SK-MEL-5 (cell line): ENCODE measurements around a stretch of chr5.

GRCh38 chr5:34695560-34695902 lies 39.4 kb downstream of the RAI14 start:
RAMPAGE:
- cytosol, long total RNA = no peak
- long total RNA = no peak
- nucleus, long total RNA = no peak

RAMPAGE:
- cytosol, long total RNA = no peak
- long total RNA = no peak
- nucleus, long total RNA = no peak
Observed at GRCh38 chr5:34699468-34699742, 43.3 kb downstream of the RAI14 start.

DNA sequence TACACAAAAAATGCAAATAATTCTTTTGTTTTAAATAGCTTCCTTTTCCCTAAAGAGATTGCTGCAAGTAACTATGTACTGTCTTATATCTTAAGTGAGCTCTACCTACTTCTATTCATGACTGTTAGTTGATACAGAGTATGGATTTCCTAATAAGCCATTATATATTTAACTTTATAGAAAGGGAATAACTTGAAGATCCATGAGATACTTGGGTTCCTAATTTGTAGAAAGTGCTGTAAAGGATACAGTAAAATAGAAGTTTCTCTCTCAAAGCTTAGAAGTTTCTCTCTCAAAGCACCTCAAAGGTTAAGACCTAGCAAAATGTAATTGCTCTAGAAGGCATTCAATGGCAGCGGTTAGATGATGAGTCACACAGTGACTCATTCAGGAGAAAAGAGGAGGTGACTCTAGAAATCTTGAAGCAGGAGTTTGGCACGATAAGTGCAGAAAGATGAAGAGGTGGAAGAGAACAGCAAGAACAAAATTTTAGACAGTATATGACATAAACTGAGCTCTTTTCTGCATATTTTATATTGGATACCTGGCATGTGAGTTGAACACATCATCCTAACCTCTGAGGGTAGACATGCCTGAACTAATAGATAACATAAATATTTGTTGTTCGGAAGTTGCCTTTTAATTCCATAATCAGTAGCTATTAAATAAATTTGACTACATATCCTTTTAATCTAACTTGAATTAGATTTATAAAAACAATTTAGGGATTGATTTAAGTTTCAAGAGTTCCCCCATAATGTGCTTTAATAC lies 5.4 kb upstream of the DNAJC21 start:
RAMPAGE:
- cytosol, long total RNA = no peak
- long total RNA = no peak
- nucleus, long total RNA = no peak

DNA sequence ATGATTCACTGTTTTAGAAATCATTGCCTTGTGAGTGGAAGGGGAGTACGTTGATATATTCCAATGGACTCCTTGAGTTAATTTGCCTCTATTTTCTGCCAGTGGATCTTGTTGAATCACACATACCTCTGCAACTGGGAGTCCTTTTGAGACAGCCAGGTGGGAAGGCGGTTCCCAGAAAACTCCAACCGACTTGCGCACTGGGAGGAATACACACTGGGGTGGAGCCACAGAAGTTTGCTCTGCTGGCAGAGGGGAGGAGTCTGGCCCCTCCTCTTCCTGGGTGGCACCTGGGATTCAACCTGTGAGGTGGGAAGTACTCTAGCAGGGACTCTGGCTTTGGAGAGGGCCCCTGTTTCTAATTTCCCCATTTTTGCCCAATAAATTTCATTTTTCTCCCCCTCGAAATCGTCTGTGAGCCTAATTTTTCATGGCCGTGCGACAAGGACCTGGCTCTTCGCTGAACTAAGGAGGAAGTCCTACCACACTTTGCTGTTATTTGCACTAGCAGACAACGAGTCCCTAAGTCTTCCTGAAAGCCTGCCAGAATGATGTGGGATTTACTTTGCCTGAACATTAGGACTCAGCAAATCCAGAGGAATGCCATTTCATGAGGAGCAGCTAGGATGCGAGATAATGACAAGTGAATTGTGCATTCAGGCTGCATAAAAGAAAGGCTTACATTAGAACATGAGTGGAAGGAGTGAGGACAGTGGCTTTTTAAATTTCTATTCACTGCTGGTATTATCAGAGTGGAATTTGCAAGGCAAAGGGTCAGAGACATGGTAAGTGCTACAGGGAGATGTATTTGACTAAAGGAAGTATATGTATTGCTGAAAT lies 67.2 kb downstream of the PRLR start:
RAMPAGE:
- cytosol, long total RNA = no peak
- long total RNA = no peak
- nucleus, long total RNA = no peak

RAMPAGE:
- cytosol, long total RNA = no peak
- long total RNA = no peak
- nucleus, long total RNA = start-site peak on the minus strand at chr5:35404916-35404922, 98 and 30 reads in 2 replicates
Observed at GRCh38 chr5:35404849-35405419, 174.6 kb upstream of the PRLR start.

GRCh38 chr5:35642926-35643586 lies 25.4 kb downstream of the SPEF2 start:
RAMPAGE:
- cytosol, long total RNA = no peak
- long total RNA = no peak
- nucleus, long total RNA = no peak

DNA sequence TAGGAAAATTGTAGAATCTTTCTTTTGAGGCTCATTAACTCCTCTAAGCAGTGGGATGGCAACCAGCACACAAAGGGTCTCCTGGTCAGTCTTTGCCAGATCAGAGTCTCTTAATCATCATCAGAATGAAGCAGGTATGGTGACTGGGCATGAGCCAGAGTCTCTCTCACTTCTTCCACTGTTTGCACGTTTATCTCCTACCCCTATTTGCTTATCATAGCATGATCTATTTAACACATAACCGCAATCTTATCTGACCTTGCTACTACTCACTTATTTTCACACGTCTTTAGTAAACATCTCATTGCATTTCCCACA lies 39.9 kb upstream of the IL7R start:
RAMPAGE:
- cytosol, long total RNA = no peak
- long total RNA = no peak
- nucleus, long total RNA = no peak

RAMPAGE:
- cytosol, long total RNA = no peak
- long total RNA = no peak
- nucleus, long total RNA = no peak
Observed at GRCh38 chr5:35853349-35853970, 3.2 kb upstream of the IL7R start.

RAMPAGE:
- cytosol, long total RNA = no peak
- long total RNA = no peak
- nucleus, long total RNA = no peak
Observed at GRCh38 chr5:35860073-35860517, 3.4 kb downstream of the IL7R start.

DNA sequence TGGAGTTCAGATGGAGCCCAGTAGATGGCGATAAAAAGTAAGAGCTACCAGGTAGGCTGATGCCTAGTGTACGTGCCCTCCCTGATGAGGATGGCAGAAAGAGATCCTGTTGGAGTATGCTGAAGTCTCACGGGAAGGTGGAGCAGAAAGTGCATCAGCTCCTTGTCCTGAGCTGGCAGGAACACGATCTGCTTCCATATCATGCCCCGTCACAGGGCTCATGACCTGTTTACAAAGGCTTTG lies 12.6 kb upstream of the UGT3A2 start:
RAMPAGE:
- cytosol, long total RNA = no peak
- long total RNA = no peak
- nucleus, long total RNA = no peak

DNA sequence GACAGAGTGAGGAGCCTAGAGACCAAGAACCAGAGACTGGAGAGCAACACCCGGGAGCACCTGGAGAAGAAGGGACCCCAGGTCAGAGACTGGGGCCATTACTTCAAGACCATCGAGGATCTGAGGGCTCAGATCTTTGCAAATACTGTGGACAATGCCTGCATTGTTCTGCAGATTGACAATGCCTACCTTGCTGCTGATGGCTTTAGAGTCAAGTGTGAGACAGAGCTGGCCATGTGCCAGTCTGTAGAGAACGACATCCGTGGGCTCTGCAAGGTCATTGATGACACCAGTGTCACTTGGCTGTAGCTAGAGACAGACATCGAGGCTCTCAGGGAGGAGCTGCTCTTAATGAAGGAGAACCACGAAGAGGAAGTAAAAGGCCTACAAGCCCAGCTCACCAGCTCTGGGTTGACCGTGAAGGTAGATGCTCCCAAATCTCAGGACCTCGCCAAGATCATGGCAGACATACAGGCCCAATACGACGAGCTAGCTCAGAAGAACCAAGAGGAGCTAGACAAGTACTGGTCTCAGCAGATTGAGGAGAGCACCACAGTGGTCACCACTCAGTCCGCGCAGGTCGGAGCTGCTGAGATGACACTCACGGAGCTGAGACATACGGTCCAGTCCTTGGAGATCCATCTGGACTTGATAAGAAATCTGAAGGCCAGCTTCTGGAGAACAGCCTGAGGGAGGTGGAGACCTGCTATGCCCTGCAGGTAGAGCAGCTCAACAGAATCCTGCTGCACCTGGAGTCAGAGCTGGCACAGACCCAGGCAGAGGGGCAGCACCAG lies 9.1 kb downstream of the NIPBL start:
RAMPAGE:
- cytosol, long total RNA = no peak
- long total RNA = no peak
- nucleus, long total RNA = no peak

GRCh38 chr5:36965981-36966873 lies 89.7 kb downstream of the NIPBL start:
RAMPAGE:
- cytosol, long total RNA = no peak
- long total RNA = no peak
- nucleus, long total RNA = no peak

DNA sequence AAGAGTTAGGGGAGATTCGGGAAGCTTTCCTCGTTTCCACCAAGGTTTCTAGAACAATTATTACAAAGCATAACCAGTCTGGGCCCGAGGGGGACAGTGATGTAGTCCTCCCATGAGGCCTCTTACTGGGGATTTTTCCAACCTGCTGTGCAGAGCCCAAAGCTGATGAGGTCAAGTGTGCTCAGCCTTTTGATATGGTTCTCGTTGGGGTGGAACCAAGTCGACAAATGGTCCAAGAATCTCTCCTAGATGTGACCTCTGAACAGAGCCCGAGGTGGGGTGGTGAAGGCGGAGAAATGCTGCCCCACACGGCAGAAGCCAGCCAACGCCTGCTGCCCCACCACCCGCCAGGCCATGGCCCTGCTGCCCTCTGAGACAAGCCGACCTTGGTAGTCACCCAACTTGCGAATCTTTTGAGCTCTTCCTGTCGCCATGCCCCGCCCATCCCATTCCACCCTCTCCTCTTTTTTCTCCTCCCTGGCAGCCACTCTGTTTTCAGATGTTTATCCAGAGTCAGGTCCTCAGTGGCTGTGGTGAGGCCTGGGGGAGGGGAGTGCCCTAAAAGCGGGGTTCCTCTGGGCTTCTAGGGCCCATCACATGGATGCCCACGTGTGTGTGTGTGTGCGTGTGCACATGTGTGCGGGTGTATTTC lies 91.5 kb upstream of the EGFLAM start:
RAMPAGE:
- cytosol, long total RNA = no peak
- long total RNA = no peak
- nucleus, long total RNA = no peak

RAMPAGE:
- cytosol, long total RNA = no peak
- long total RNA = no peak
- nucleus, long total RNA = no peak
Observed at GRCh38 chr5:38540139-38540907, 16.1 kb downstream of the LIFR start.

DNA sequence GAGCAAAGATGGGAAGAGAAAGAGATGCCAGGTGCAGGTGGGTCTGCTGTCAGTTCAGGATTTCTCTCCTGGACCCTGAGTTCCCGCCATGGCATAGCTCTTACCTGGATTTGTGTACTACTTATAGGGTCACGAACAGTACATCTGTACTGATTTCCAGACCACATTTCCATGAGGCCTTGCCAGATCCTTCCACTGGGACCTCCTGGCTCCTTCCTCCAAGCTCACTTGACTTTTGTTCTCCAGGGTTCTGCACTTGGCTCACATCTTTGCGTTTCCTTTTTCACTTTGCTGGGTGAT lies 44.9 kb upstream of the LIFR start:
RAMPAGE:
- cytosol, long total RNA = no peak
- long total RNA = no peak
- nucleus, long total RNA = no peak

GRCh38 chr5:38622579-38622950 lies 66.1 kb upstream of the LIFR start:
RAMPAGE:
- cytosol, long total RNA = no peak
- long total RNA = no peak
- nucleus, long total RNA = no peak

DNA sequence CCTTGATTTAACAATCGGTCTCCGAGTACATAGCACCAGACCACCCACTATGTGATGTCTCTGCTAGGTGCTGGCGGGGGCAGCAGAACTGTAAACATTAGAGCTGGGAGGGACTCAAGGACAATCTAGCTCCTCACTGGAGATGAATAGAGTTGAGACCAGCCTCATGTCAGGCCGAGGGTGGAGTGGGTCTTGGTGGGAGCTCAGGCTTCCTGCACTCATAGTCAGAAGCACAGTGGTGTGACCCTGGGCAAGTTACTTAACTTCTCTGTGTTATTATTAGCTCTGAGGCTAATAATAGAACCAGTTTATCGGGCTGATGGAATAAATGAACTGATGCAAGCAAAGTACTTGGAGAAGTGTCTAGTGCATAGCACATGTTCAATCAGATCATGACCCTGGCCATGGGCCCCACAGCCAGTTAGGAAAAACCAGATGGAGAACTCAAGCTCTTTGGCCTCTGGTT lies 45.4 kb upstream of the OSMR start:
RAMPAGE:
- cytosol, long total RNA = no peak
- long total RNA = no peak
- nucleus, long total RNA = no peak

DNA sequence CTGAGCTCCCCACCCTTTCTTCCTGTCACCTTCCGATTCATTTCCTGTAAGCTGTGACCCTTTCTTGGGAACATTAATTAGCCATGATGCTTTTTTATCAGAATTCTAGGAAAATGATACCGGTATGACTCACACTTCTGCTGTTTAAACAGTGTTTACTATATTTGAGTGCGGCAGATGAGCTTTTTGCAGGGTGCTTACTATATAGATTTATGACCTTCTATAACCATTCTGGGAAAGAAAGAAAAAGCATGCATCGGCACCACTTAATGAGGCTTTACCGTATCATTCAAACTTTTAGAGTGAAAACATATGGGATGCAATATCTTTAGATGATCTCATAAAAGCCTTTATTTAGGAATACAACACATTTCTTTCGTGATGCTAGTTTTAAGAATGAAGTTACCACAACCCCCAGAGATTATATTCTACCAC lies 38.1 kb upstream of the OSMR start:
RAMPAGE:
- cytosol, long total RNA = no peak
- long total RNA = no peak
- nucleus, long total RNA = no peak

DNA sequence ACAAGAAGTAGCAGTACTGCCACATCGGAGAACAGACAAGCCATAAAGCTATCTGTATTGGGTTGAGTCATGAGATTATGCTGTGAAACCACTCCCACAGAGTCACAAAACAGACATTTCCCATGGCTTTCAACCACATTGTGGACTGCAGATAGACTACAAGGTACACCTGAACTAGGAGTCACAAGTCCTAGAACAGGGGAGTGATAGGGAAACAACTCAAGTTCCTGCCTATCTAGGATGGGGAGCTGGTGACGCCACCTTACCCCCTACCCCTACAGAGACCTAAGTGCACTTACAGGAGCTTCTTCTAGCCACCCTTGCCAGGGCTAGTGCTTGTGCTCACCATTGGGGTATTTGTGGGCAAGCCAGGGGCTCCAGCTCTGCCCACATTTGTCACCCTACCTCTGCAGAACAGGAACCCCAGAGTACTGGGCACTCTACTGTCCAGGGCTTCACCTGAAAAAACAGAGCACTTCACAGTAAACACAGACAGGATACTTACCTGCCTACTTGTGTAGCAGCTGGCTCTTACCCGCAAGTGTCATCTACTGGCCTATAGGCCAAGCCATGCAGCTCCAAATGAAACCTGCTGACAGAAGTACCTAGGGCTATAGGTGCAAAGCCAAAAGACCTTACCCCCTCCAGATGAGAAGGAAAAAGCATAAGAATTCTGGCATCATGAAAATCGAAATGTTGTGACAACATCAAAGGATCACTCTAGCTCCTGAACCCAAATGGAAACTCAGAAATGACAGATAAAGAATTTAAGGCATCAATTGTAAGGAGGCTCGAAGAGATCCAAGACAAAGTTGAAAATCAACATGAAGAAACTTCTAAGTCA lies 47.0 kb downstream of the OSMR start:
RAMPAGE:
- cytosol, long total RNA = no peak
- long total RNA = no peak
- nucleus, long total RNA = no peak

RAMPAGE:
- cytosol, long total RNA = no peak
- long total RNA = no peak
- nucleus, long total RNA = no peak
Observed at GRCh38 chr5:38956577-38957330, 110.9 kb downstream of the OSMR start.